Mammary microvascular endothelial cell (primary cell): ENCODE data around the genes ABHD16A and DDAH2.

DNA sequence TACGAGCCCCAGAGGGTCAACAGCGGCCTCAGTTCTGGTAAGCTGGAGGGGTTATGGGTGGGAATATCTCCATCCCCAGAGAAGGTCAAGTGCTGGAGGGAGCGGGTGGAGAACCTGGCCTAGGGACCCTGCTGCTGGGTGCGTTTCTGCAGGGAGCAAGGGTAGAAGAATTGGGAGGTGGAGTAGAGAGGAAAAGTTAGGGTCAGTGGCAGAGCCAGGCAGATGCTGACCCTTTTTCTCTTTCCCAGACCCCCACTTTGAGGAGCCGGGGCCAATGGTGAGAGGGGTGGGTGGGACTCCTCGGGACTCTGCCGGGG lies 13.1 kb downstream of the PRRC2A start:
- RAMPAGE, long total RNA, result no peak

GRCh38 chr6:31663834-31664765 lies 697 bp downstream of the GPANK1 start:
- RAMPAGE, long total RNA, result no peak

- RAMPAGE, long total RNA, result start-site peak on the minus strand at chr6:31703300-31703353, 252 and 61 reads in 2 replicates
Observed at GRCh38 chr6:31702458-31703514, at the start of gene ABHD16A. ABHD16A (minus strand) TSS chr6:31703324.

DNA sequence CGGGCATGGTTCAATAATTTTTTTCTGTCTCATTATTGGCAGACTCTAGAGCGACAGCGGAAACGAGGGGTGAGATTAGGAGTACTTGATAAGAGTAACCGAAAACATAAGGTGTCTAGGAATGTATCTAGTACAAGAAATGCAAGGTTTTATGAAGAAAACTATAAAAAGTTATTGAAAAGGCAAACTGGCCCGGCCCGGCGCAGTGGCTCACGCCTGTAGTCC lies 303 bp upstream of the ABHD16A start:
- RAMPAGE, long total RNA, result no peak

DNA sequence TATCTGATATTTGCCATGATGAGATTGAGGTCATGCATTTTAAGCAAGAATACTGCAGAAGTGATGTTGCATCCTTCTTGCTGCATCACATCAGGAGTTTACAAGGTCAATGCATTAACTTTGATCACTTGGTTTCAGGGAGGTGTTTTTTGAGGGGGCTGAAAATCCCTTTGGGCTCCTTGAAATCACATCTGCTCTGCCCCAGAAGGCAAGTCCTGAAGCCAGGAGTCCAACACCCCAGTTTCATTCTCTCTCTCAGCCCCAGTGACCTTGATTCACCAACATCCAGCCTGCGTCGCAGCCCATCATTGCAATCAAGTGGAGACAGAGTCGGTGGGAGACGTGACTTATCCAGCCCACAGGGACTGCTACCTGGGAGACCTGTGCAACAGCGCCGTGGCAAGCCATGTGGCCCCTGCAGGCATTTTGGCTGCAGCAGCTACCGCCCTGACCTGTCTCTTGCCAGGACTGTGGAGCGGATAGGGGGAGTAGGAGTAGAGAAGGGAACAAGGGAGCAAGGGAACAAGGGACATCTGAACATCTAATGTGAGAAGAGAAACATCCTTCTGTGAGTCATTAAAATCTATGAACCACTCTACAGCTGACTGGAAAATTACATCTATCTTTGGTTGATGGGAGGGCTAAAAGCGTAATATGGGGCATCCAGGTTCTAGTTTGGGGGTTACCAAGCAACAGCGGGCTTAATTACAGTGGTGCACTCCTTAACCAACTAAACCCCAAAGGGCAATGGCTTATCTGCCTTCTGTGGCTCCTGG lies 2.4 kb downstream of the LY6G6D start:
- RAMPAGE, long total RNA, result no peak

DNA sequence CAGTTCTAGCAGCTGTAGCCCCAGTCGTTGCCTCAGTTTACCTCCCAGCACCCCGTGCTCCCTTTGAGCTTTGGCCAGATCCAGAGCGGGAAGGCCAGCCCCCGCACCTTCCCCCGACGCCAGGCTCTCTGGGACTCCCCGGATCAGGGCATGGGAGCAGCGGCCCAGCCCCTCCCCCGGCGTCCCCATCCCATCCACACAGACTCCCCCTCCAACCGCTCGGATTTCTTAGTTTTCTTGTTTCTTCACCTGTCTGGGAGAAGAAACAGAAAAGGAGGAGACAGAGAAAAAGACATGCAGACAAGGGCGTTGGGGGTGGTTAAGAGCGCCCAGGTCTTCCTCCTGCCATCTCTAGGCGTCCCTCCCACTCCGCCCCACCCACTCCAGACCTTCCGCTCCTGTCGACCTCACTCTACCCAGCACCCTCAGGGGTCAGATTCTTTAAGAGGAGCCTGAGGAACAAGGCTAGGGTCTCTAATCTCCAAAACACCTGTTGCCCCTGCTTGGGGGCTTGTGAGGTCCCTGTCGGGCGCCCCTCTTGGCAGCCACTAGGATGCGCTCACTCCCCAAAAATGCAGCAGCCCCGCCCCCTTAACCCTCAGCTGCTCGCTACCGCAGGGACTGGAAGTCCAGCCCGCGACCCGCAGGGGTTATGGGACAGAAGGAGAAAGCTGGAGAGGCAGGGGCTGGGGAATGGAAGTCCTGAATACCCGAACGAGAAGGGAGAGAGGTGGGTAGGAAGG lies at the start of gene DDAH2:
Gene DDAH2 (minus strand): TSS at position 327 of the 743 bp plus-strand sequence.
- RAMPAGE, long total RNA, result no peak

DNA sequence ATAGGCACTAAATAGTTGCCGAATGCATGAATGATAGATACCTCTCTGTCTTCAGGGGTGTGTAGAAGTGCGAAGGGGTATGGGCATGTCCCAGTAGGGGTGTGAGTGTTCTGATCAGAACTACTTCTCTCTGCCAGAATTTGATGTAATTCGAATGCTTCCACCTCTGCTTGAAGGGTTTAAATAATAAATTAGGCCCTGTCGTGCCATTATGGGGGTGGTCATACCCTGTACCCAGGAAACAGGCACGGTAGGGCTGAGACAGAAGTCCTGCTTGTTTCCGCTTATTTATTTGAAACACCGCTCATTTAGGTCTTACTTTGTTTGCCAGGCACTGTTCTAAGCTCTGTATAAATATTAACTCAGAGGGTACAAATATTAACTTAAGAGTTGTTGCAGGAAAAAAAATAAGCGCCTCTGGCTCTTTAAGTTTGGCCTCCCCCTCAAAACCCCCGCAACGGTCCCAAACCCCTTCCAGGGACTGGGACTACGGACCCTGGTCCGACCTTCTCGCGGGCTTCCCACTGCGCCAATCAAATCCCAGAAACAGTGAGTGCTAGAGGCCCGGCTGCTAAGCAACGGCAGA lies 489 bp upstream of the MSH5 start:
- RAMPAGE, long total RNA, result no peak

GRCh38 chr6:31765817-31766719 lies 3.6 kb downstream of the SAPCD1 start:
- RAMPAGE, long total RNA, result no peak

GRCh38 chr6:31866137-31866429 lies 3.5 kb upstream of the NEU1 start:
- RAMPAGE, long total RNA, result no peak

DNA sequence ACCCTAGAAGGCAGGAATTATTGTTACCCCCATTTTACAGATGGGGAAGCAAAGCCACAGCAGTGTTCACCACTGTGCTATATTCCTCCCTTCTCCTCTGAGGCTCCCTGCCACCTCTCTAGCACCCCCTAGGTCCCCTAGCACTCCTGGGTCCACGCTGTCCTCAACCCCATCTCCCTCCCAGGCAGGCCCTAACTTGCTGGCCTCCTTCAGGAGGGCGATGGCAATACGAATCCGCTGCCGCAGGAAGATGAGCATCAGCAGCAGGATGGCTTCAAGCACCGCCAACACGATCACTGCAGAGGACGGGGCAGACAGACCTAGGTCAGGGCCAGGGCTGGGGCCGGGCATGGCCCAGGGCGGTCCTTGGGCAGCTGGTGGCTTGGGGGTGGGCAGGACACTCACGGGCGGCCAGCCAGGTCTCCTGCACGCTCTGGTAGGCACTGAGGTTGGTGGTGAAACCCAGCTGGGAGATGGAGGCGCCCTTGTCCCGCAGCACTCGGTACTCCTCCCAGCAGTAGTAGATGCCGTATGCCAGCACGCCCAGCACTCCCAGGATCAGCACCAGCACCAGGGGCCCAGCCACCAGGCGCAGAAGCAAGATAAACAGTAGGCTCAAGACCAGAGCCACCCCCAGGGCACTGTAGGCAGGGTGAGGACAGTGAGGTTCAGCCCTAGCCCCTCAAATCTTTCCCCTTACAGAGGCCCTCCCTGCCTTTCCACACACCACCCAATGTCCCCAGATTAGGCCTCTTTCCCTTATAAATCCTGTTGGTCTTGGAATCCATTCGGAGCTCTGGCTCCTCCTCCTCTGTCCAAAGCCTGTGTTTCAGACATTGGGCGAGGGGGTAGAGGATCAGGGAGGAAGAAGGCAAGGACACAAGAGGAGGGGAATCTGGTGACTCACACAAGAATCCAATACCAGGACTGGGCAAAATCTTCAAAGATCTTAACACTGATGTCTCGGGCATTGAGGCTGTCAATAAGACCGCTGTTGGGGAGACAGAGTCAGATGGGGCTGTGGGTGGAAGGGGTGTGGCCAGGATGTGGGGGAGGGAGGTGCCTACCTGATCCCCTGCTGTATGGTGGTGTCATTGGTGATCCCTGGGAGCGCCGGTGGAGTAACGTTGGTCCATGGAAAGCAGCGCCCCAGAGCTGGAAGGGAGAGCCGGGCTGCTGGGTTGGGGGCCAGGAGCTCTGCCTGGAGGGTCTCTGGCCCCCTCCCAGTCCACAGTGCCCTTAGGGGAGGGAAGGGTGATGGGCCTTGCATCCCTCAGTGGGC lies 7.9 kb downstream of the SLC44A4 start:
- RAMPAGE, long total RNA, result no peak

DNA sequence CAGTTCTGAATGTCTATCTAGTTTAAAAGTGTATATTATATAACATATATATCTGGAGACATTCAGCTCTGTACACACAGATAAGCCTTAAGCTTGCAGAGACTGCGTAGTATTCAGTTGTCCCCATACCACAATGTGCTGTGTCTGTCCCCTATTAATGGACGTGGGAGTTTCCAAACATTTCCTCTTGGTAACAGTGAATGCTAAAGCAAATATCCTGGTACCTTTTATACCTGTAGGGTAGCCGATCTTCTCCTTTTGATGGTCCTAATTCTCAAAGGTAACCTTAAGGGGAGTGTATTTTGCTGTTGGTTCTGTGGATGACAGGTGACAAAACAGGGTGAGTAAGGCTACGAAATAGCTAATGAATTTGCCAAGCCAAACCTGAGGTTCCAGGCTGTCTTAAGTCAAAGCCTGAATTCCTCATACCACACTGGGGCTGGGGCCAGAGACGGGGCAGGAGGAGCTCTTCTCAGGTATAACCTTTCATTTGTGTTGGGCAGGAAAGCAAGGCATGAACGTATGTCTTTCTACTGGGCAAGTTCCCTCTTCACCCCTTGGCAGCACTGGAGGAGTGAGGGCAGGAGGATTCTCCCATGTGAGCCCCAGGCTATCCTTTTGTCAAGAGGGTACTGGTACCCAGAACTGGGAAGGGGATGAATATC lies 7.7 kb upstream of the C2 start:
- RAMPAGE, long total RNA, result no peak

- RAMPAGE, long total RNA, result no peak
Observed at GRCh38 chr6:31951663-31952306, 5.9 kb downstream of the CFB start.

DNA sequence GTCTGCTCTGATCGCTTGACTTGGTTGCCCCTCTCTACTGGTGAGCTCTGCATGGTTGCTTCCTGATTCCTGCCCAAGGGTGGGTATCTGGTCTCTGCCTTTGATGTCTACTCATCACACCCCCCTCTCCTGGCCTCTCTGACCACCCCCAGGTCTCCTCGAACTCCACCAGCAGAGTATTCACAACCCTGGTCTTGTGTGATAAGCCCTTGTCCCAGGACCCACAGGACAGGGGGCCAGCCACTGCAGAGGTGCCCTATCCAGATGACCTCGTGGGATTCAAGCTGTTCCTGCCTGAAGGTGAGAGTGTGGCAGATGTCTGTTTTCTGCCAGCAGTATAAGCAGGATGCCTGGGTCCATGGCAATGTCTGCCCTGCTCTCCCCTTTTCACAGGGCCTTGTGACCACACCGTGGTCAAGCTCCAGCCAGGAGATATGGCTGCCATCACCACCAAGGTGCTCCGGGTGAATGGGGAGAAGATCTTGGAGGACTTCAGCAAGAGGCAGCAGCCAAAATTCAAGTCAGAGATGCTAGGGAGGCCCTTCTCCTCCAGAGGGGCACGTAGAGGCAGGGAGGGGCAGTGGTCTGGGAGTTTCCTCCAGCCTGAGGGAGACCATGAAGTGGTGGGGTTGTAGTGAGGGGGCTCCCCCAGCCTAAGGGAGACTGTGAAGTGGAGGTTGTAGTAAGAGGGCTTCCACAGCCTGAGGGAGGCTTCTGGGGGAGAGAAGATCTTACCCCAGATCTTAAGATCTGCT lies 4.2 kb downstream of the DXO start:
- RAMPAGE, long total RNA, result no peak

DNA sequence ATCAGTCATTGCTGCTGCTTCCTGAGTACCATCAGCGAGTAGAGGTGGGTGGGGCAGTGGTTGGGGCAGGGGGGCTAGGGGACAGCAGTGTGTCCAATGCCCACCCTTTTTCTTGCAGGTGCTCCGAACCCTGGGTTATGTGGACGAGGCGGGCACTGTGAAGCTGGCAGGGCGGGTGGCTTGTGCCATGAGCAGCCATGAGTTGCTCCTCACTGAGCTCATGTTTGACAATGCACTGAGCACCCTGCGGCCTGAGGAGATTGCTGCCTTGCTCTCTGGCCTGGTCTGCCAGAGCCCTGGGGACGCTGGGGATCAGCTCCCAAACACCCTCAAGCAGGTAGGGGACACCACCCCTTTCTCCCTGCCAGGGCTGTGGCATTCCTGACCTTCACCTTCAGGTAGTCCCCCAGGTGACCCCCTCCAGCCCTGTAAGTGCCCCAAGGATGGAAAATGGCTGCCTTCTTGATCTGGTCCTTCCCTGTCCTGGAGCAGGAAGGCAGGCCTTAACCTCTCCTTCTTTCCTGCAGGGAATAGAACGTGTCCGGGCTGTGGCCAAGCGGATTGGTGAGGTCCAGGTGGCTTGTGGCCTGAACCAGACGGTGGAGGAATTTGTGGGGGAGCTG lies 3.1 kb downstream of the DXO start:
- RAMPAGE, long total RNA, result no peak

GRCh38 chr6:31969616-31970520 lies 2.1 kb downstream of the DXO start:
- RAMPAGE, long total RNA, result no peak

- RAMPAGE, long total RNA, result no peak
Observed at GRCh38 chr6:31972902-31973603, 890 bp downstream of the STK19 start.

DNA sequence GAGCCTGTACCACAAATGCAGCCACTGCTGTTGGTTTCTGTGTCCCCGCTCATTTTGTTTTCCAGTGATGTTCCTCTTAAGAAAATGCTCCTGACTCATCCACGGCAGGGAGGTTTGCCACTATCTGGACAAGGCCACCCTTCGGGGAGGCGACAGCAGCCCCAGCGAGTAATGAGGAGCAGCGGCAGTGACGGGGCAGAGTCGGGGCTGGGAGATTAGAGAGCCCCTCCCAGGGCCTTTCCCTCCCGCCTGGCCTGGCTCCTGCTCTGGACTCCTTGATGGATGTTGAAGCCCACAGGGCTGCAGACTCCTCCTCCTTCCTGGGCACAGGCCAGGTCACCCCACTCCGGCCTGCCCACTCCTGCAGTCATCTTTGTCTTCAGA lies 1.7 kb upstream of the C4B start:
- RAMPAGE, long total RNA, result no peak

DNA sequence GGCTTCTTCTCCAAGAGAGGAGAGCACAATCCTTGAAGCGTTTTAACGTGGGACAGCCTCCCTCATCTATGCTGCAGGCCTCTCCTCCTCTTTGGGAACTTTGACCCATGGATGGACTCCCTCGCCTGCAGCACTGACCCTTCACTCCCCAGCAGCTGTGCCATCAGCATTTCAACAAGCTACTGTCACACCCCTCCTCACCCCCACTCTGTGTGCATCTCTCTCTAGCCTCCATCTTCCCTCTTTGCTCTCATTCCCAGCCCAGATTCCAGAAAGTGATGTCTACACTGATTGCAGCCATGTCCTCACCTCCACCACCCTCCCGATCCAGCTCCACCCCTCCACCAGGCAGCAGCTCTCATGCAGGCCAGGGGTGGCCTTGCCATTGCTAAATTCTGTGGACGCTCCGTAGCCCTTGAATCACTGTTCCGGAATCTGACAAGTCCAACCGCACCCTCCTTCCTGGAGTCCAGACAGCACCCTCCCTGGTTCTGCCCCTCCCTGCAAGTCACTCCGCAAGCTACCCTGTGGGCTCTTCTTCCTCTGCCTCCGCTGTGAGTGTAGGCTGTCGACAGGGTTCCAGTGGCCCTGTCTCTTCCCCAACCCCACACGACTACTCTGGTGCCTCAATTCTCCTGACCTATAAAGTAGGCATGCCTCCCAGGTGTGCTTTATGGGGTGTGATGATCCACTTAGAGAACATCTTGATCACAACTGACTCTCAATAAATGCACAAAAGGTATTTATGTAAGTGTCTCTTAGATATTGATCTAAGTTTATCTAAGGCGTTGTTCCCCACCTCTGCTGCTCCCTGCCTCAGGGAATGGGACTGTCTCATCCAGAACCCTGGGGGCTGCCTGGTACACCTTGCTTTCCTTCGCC lies 26.2 kb downstream of the TNXB start:
- RAMPAGE, long total RNA, result no peak

DNA sequence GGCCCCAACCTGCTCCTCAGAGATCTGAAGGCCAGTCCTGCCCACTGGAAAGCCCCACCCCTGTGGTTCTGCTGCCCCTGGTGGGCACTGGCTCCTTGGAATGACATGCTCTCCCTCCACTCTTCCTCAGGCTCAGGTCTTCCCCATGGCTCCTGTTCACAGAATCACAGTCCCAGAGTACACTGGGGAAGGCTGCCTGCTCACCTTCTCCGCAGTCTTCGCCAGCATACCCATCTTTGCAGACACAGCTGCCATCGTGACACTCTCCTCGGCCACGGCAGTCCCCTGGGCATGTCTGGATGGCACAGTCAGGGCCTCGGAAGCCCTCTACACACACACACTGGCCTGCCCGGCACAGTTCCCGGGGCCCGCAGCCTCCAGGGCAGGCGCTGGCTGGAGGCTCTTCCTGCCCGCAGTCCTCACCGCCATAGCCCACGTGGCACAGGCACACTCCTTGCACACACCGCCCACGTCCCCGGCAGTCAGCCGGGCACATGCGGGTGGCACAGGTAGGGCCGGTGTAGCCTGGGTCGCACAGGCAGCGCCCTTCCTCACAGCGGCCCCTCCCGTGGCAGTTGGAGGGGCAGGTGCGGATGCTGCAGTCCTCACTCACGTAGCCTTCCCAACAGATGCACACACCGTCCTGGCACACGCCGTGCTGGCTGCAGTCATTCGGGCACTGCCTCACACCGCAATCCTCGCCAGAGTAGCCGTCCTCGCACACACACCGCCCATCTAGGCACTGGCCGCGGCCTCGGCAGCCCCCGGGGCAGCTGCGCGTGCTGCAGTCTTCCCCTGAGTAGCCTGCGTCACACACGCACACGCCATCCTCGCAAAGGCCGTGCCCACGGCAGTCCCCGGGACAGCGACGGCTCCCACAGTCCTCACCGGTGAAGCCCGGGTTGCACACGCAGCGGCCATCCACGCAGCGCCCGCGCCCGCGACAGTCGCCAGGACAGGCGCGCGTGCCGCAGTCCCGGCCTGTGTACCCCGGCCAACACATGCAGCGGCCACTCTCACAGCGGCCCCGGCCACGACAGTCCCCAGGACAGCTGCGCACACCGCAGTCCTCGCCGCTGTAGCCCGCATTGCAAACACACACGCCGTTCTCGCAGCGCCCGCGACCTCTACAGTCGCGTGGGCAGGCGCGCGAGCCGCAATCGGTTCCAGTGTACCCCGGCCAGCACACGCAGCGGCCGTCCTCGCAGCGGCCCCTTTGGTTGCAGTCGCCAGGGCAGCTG lies 13.3 kb downstream of the TNXB start:
- RAMPAGE, long total RNA, result no peak

DNA sequence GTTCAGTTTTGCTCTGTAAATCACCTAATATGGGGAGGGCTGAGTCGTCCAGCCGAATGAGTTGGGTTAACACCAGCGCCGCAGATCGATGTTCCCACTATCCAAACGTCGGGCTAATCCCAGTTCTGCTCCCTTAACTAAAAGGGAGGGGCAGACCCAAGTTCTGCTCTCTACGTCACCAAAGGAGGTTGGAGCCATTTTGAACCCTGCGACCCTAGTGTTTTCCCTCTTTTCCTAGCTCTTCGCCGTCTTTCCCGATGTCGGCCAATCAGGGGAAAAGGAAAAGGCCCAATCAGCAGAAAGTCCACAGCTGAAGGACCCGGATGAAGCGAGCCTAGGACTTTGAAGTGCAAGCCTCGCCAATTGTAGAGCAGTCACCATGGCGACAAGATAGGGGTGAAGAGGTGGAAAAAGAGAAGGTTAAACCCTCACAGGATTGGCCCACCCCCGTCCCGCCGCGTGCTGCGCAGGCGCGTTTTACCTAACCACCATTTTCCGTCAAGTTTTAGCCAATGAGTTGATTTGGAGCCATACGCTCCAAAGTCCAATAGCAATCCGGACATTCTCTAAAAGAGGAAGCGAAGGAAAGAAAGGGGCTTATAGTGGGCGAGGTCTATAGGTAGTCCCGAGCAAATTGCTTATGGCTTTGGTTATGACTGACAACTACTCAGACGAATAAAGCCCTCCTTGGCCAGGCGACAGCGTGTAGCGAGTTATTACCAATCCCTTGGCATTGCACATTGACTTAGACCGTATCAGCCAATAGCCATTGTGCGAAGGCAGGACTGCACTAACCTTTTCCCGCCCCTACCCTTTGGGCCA lies 474 bp upstream of the RNF5 start:
- RAMPAGE, long total RNA, result no peak